Skeletal muscle satellite cell (primary cell): ENCODE results near the gene TMEM150C.

GRCh38 chr4:82561510-82562572 lies at the start of gene TMEM150C:
Gene TMEM150C (minus strand): TSS chr4:82561988.
- CAGE, long polyA plus RNA, result no peak

DNA sequence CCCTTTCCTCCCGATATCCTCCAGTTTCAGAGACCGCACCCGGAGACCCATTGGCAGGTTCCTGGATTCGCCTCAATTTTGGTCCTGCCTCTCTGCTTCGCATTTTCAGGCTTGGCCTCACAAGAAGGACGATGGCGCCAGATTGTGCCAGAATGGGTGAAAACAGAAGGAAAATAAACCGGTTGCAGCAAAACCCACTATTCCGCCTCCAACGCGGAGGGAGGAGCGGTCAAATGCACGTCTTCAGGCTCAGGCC lies 274 bp upstream of the THAP9 start:
- CAGE, long polyA plus RNA, result no peak

- CAGE, long polyA plus RNA, result no peak
Observed at GRCh38 chr4:82901527-82901951, 1.0 kb downstream of the THAP9 start.

DNA sequence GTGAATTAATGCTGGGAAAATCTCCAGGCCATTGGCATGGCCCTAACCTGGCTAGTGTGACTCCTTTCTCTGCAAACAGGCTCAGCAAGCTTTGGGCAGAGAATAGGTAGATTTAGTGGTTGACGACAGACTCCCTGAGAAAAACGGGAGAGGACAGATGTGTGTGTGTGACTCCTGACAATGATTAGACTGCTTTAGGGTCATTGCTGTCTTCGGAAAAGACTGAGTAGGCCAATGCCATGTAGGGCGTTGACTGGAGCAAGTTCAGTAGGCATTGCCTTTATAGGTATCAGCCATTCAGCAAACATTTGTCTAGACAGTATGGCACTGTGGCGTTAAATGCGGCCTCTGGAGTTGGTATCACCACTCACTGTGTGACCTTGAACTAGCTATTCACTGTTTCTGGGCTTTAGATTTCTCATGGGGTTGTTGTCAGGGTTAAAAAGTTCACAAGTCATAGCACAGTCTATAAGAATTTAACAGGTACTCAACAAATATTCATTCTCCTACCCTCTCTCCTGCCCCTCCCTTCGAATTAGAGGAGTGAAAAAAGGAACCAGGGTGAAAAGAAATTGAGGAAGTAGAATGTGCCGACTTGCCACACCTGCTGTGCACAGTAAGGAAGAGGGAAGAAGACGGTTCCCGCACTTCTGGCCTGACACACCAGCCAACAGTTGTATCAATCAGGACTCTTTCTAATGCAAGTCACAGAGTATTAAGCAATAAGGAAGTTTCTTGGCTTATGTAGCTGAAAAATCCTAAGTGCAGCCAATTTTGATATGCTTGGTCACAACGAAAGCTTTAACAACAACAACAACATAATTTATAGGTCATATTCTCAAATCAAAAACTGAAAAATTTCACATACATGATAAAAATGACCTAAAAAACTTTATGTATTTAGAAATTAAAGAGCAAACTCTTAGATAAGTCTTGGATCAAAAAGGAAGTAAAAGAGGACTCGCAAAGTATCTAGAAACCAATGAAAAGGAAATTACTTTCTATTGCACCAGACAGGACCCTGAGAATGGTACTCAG lies 83.2 kb upstream of the PLAC8 start:
- CAGE, long polyA plus RNA, result no peak

DNA sequence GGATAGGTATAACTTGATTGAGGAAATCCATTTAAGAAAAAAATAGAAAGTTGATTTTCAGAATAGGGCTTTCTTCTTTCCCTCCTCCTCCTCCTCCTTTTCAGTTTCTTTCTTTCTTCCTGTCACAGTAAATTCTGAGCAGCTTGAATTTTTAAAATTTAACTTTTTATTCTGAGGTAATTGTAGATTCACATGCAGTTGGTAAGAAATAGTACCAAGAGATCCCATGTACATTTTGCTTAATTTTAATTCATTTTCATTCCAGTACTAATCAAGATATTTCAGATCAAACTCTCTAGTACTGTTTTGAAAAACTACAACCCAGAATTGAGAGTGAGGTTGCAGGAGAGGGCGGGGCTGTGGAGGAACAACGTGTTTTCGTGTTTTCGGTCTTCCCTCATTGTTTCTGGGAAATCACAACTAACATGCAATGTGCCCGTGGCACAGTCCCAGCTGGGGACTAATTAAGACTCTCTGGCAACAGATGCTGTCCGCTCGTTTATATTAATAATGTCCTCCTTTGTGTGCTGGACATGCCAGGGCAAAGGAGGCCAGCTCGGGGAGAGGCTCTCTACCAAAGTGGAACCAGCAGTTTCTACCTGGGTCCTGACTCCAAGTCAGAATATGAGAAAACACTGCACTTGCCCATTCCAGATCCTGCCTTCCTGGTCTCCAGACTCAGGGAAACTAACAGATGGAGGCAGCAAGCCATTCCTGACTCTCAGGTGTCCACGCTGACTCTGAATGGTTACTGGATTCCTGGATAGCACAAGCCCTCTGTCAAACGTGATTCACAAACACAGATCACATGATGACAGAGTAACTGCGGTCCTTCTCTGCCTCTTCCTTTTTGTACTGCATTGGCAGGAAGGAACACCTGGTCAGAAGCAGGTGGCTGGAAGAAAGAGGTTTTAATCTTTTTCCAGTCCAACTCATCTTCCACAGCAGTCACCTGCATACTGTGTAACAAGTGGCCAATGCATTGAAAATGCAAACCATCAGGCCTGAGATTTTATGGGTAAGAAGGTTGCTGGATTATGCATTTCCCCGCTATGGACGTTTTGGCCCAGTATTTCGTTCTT lies 65.2 kb downstream of the COQ2 start:
- CAGE, long polyA plus RNA, result no peak

DNA sequence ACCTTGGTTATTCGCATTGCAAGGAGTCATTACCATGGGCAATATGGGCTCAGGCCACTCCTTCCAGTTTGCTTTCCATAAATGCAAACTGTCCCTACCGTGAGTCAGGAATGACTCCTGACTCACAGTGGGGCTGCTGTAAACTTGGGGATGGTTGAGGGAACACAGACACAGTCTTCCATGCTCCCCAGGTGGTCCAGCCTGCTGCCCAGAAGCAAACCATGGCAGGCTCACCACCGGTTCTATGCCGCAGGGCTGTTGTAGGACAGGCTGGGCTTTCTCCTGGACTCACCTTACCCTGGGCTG lies 36.1 kb downstream of the COQ2 start:
- CAGE, long polyA plus RNA, result no peak

- CAGE, long polyA plus RNA, result no peak
Observed at GRCh38 chr4:83261367-83261838, 23.2 kb downstream of the COQ2 start.

- CAGE, long polyA plus RNA, result no peak
Observed at GRCh38 chr4:83262582-83263222, 21.9 kb downstream of the COQ2 start.

GRCh38 chr4:83281392-83282119 lies 3.0 kb downstream of the COQ2 start:
- CAGE, long polyA plus RNA, result no peak

GRCh38 chr4:83536677-83536838 lies 650 bp downstream of the GPAT3 start:
- CAGE, long polyA plus RNA, result no peak

DNA sequence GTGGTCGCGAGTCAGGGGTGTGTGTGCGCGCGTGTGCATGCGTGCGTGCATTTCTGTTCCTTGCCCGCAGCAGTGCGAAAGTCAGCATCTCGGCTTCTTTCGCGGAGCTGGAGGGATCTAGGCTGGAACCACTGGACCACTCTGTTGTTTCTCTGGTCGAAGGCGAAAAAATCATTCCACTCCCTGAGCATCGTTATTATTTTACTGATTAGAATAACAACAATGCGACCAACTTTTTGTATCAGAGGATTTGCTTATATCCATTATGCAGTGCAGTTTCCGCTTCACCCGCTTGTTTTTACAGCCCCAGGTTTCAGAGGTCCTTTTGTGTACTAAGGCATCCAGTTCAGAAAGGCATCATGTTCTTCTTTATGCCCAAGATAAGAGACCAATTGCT lies 929 bp downstream of the GPAT3 start:
- CAGE, long polyA plus RNA, result no peak

- CAGE, long polyA plus RNA, result no peak
Observed at GRCh38 chr4:83630327-83630753, 94.4 kb downstream of the GPAT3 start.

DNA sequence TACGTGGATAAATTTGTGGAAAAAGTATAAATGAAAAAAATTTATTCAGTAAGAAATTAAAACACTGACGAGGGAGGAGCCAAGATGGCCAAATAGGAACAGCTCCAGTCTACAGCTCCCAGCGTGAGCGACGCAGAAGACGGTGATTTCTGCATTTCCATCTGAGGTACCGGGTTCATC lies 372.5 kb downstream of the NKX6-1 start:
- CAGE, long polyA plus RNA, result no peak

GRCh38 chr4:84579249-84579727 lies 3.6 kb upstream of the CDS1 start:
- CAGE, long polyA plus RNA, result no peak

DNA sequence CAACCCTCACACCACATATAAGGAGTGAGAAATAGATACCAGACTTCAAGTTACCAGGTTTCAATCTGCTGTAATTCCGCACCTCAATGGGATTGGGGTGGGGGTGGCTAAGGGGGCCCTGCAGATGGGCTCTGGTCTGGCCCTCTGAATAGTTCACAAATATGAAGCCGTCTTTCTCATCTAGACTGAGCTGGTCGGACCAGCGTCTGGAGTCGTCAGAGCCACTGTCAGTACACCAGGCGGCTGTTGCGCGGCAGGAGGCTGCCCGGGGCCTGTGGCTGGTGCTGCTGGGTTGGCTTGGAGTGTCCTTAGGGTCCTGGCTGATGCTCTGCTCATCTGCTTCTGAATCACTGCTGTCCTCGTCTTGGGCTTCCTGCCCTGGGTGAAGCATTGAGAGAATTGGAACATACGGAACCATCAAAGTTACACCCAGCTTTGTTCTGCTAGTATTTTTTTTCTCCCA lies 96.0 kb downstream of the CDS1 start:
- CAGE, long polyA plus RNA, result no peak

GRCh38 chr4:84683203-84683843 lies 100.4 kb downstream of the CDS1 start:
- CAGE, long polyA plus RNA, result no peak

DNA sequence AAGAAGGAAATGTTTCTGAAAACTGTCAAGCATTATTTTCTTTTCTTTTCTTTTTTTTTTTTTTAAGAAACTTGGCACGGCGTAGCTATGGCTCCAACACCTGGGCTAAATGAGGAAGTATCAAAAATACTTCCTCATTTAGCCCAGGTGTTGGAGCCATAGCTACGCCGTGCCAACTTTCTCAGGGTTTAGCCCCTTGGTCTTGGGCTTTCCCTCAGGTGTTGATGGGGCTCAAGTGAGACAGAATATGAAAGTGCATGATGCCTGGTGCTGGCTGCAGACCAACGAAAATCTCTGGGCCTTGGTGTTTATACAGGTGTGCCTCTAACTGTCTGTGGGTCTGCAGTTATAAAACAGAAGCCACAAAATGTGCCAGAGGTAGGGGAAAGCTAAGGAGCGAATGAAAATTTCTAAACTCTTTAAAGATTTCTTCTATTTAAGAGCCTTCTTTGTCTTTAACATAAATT lies 132.7 kb downstream of the ARHGAP24 start:
- CAGE, long polyA plus RNA, result no peak

GRCh38 chr4:85783268-85784071 lies 308.5 kb downstream of the ARHGAP24 start:
- CAGE, long polyA plus RNA, result no peak

DNA sequence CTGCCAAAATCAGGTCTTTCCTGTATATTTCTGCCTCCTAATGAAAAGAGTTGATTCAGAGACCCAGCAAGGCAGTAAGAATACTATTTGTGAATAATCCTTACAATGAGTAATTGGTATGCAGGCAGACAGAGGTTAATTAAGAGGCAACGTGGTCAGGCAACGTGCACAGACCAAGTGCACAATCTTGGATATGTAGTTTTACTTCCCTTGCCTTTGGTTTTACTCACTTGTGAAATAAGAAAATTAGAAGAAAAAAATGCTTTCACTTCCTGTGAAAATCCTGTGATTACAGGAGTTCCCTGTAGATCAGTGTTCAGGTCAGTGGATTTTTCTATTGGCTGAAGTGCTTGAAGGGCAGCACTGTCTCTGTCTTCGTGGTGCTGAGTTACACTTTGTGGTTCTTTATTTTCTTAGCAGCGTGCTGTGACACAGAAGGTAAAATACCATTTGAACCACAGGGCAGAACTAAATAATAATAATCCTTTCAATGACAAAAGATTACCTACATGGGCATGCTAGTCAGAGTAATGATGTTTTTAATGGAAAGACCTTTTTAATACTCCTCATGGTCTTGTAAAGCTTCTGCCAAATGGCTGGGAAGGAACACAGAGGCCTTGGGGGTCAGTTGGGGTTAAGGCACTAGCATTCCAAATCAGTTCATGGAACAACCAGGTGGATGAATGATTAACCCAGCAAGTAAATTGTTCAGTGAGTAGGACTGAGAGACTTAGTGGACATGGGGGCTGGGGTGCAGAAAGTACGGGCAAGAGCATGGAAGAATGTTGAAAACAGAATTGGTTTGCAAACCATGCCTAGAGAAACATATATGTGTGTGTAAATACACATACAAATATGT lies 430.8 kb downstream of the MAPK10 start:
- CAGE, long polyA plus RNA, result no peak

- CAGE, long polyA plus RNA, result no peak
Observed at GRCh38 chr4:85932273-85932742, 427.5 kb downstream of the MAPK10 start.